Sternocleidomastoid (tissue), 1 donor: ENCODE data around the genes CNN1, ELOF1, ZNF878 and ZNF443.

GRCh38 chr19:10878233-10878678 is 6.9 kb downstream of the CARM1 start:
- PRO-cap = no peak

- PRO-cap = no peak
Observed at GRCh38 chr19:11018610-11019139, 57.8 kb downstream of the SMARCA4 start.

DNA sequence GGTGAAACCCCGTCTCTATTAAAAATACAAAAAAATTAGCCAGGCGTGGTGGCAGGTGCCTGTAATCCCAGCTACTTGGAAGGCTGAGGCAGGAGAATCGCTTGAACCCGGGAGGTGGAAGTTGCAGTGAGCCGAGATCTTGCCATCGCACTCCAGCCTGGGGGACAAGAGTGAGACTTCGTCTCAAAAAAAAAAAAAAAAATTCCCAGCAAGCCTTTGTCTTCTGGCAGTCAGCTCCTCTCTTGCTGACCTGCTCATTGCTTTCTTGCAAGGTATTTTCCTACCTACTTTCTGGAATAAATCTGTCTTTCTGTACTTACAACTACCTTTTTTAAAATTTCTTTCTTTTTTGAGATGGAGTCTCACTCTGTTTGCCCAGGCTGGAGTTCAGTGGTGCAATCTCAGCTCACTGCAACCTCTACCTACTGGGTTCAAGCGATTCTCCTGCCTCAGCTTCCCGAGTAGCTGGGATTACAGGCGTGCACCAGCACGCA is 14.9 kb downstream of the LDLR start:
- PRO-cap = no peak

GRCh38 chr19:11111232-11111792 is 22.0 kb downstream of the LDLR start:
- PRO-cap = no peak

GRCh38 chr19:11133333-11133995 is 22.1 kb downstream of the SPC24 start:
- PRO-cap = no peak

- PRO-cap = no peak
Observed at GRCh38 chr19:11286454-11286914, 9.5 kb upstream of the TSPAN16 start.

GRCh38 chr19:11293568-11294212 is 2.3 kb upstream of the TSPAN16 start:
- PRO-cap = no peak

DNA sequence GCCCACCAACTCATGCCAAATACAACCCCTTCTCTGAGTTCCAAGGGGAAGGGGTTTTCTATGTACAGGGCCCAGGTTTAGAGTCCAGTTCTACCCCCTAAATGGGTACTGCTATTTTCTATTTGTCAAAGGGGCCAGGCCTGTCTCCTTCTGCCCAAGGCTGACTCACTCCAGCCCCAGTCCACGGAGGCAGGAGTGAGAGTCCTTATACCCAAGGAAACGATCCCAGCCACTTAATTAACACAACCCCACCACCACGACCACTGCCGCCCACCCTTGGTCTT is 1.0 kb downstream of the RAB3D start:
- PRO-cap = no peak

DNA sequence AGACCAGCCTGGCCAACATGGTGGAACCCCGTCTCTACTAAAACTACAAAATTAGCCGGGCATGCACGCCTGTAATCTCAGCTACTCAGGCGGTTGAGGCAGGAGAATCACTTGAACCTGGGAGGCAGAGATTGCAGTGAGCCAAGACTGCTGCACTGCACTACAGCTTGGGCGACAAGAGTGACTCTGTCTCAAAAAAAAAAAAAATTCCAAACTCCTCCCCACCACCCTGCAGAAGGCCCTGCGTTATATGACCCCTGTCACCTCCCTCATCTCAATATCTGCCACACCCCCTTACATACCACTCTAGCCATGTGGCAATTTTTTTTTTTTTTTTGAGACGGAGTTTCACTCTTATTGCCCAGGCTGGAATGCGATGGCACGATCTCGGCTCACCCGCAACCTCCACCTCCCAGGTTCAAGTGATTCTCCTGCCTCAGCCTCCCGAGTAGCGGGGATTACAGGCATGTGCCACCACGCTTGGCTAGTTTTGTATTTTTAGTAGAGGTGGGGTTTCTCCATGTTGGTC is 4.7 kb downstream of the EPOR start:
- PRO-cap = no peak

DNA sequence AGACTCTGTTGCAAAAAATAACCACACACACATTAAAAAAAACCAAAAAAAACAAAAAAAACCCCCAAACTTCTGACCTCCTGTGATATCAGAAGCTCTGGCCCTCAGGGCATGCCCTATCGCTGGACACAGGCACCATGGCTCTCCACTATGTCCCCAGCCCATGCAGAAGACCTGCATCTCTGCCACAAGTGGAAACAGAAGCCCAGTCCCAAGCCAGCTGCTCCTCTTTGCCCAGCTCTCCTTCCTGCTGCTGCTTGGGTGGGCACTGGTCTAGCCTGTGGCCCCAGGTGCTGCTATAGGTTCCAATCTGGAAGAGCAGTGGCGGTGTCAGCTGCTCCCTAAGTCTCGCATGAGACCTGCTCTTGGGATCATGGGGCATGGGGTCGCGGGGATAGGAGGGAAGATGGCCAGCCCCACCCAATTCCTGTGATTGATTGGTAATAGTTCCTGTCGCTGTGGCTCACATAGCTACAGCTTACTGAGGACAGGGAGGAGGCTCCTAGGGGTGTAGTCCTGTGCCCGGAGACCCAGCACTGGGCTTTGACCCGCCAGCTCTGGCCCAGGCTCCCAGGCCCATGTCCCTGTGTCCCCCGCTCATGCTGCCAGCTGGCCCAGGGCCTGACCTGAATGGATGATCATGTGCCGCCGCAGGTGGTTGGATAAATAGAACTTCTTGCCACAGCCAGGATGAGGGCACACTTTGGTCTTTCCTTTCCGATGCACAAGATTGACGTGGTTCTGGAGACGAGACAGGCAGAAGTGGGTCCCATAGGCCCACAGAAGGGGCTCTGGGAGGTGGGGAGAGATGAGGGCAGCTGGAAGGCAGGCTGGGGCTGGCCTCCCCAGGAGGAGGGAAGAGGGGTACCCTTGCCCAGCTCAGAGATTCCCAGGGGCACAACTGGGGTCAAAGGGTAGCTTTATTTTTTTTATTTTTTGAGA is 4.5 kb upstream of the ELAVL3 start:
- PRO-cap = no peak

DNA sequence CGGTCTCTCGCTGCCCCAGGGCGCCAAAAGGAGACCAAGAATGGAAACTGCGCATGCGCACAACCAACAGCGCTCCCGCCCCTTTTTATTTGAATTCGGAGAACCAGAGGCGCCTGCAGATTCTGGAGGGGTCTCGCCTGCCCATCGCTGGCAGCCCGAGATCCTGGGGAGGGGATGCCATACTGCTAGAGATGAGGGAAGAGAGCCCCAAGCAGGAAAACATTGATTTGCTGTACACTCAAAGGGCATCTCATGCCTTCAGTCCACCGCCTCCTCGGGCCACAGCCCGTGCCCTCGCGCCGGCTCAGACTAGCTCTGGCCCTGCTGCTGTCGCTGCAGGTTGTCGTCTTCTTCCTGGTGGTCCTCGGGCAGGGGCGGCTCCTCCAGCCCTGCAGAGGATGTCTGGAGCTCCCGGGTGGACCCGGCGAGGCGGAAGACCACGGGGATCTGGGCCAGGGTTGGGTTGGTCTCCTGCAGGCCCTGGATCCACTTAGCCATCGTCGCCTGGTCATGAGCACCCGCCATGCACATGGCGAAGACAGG is 307 bp upstream of the ZNF653 start:
- PRO-cap = bidirectional peak, plus-strand start at position 89 of the sequence, minus-strand start outside the sequence

GRCh38 chr19:11538267-11539182 is at the start of gene CNN1:
CNN1 (plus strand) TSS chr19:11538851.
- PRO-cap = unidirectional peak, plus-strand start at chr19:11538831

- PRO-cap = bidirectional peak, plus-strand start at chr19:11559395, minus-strand start at chr19:11559209
Observed at GRCh38 chr19:11559078-11559774, at the start of gene ELOF1. ELOF1 (minus strand) TSS chr19:11559230.

GRCh38 chr19:11673757-11674247 is 64.9 kb downstream of the ZNF823 start:
- PRO-cap = bidirectional peak, plus-strand start at chr19:11673991, minus-strand start at chr19:11673910

DNA sequence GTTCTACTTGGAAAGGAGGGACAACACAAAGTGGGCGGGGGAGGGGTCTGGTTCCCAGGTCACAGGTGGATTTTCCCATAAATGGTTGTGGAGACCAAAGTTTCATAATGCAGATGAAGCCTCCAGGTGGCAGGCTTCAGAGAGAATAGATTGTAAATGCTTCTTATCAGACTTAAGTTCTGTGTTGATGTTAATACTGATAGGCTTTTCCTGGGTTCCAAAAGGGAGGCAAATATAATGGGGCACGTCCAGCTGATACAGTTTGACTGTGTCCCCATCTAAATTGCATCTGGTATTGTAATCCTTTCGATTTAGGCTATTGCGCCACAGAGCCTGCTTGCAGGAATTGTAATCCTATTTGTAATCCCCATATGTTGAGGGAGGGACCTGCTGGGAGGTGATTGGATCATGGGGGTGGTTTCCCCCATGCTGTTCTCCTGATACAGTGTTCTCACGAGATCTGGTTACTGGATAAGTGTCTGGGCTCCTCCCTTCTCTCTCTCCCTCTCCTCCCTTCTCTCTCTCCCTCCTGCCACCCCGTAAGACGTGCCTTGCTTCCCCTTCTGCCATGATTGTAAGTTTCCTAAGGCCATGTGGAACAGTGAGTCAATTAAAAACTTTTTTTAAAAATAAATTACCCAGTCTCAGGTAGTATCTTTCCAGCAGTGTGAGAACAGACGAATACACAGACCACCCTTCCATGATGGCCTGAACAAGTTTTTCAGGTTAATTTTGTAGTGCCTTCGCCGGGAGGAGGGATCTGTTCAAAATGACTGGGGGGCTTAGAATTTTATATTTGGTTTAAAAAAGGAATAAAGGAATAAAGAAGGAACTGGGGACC is 44.9 kb downstream of the ZNF823 start:
- PRO-cap = no peak

DNA sequence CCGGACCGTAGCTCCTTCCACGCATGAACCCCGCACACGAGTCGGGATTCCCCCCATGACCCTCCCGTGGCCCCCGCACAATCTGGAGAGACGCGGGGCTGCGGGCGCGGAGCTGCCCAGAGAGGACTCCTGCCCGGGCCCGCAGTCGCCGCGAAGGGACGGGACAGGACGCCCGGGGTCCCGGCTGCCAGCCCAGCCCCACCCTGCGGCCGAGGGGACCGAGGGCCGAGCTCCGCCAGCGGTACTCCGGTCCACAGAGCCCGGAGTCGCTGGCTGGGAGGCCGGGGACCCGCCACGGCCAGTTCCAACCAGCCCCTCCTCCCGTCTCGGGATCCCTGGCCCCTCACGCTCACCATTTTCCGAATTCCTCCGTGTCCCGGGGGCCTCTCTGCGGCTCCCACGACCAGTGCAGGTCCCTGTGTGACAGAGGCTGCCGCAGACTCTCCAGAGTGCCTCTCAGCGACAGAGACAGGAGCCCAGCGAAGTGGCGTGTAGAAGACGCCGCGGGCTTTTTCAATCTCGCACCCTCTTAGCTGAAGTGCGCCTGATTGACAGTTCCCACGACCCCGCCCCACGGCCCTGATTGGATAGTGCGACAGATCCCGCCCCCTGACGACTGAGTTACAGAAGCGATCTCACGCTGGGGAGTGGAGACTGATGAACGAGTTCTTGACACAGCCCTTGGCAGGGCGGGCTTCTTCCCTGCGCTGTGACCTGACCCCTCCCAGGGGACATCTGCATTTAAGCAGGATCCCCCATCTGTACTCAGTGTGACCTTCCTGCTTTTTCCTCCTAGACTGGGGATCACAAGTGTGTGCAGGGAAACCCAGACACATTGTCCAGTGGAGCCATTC is 44.1 kb downstream of the ZNF823 start:
- PRO-cap = bidirectional peak, plus-strand start at position 664 of the sequence, minus-strand start at position 486 of the sequence

GRCh38 chr19:11949181-11949552 is 15.7 kb upstream of the ZNF763 start:
- PRO-cap = no peak

DNA sequence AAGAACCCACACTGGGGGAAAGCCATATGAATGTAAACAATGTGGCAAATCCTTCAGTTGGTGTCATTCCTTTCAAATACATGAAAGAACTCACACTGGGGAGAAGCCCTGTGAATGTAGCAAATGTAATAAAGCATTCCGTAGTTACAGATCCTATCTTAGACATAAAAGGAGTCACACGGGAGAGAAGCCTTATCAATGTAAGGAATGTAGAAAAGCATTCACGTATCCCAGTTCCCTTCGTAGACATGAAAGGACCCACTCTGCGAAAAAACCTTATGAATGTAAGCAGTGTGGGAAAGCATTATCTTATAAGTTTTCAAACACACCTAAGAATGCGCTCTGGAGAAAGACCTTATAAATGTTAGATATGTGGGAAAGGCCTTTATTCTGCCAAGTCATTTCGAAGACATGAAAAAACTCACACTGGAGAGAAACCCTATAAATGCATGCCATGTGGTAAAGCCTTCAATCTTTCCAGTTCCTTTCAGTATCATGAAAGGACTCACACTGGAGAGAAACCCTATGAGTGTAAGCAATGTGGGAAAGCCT is 14.0 kb downstream of the ZNF763 start:
- PRO-cap = no peak

DNA sequence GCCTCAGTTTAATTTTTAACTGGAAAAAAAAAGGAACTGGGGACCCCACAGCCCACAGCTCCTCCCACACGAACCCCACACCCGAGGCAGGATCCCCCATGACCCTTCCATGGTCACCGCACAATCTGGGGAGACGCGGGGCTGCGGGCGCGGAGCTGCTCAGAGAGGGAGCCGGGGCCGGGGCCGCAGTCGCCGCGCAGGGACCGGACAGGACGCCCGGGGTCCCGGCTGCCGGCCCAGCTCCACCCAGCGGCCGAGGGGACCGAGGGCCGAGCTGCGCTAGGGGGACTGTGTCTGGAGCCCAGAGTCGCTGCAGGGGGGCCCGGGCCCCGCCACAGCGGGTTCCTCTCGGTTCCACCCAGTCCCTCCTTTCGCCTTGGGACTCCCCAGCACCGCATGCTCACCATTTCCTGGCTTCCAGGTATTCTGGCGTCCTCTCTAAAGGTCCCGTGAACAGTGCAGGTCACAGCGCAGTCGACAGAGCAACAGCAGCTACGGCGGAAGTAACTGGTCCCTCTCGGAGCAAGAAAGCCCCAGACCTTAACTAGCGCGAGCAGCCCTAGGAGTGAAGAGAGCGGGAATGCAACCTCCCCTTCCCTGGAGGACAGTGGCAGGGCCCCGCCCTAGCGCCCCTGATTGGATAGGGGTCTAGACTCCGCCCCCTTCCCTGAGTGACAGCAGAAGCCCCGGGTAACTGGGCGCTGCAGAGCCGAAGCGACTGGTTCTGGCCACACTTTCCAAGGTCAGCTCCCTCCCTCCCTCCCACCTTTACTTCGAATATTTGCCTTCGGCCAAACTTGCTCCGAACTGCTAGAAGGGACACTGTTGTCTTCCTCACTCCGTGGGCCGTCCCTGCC is at the start of gene ZNF878:
Gene ZNF878 (minus strand): TSS at position 567 of the 857 bp plus-strand sequence.
- PRO-cap = bidirectional peak, plus-strand start at position 706 of the sequence, minus-strand start at position 567 of the sequence

DNA sequence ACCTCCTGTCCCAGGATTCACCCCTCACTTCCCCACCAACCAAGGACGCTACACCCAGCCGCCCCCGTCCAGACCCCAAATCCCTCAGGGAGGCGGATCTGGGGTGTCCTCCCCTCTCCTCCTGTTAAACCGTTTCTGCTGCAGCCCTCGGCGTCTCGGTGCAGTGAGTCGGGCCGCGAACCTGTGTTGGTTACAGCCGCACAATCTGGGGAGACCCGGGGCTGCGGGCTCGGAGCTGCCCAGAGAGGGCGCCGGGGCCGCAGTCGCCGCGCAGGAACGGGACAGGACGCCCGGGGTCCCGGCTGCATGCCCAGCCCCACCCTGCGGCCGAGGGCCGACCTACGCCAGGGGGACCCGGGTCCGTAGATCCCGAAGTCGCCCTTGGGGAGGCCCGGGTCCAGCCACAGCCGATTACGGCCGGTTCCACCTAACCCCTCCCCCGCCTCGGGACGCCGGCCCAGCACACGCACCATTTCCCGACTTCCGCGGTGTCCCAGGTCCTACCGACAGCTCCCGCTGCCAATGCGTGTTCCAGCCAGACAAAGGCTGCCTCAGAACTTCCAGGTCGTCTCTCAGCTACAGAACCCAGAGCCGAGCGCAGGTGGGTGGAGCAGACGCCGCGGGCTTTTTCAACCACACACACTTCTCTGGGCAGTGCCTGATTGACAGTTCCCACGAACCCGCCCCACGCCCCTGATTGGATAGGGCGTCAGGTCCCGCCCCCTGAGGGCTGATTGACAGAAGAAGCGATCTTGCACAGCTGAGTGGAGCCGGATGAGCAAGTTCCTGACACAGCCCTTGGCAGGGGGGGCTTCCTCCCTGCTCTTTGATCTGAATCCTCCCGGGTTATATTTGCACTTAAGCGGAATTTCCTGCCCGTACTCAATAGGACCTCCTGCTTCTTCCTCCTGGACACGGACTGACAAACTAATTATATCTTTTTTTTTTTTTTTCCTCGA is at the start of gene ZNF443:
Gene ZNF443 (minus strand): TSS at position 580 of the 959 bp plus-strand sequence.
- PRO-cap = bidirectional peak, plus-strand start at position 763 of the sequence, minus-strand start at position 578 of the sequence